Measurements from ENCODE around the genes VPS13A and CEP78.

- PRO-cap = no peak
Measured at GRCh38 chr9:76394708-76395391, 624 bp upstream of the RFK start.

DNA sequence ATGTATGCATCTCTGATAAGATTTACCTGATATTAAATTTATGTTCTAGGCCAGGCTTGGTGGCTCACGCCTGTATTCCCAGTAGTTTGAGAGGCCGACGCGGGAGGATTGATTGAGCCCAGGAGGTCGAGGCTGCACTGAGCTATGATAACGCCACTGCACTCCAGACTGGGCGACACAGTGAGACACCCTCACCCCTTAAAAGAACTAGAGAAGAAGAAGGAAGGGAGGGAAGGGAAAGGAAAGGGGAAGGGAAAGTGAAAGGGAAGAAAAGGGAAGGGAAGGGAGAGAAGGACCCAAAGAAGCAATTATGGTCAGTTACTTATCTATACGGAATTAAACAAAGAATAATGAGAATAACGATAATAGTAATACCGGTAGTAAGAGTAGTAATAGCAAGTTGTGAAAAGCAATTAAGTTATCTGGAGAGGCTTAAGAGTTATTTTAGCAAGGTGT, 1.2 kb upstream of the RFK start:
- PRO-cap = no peak

DNA sequence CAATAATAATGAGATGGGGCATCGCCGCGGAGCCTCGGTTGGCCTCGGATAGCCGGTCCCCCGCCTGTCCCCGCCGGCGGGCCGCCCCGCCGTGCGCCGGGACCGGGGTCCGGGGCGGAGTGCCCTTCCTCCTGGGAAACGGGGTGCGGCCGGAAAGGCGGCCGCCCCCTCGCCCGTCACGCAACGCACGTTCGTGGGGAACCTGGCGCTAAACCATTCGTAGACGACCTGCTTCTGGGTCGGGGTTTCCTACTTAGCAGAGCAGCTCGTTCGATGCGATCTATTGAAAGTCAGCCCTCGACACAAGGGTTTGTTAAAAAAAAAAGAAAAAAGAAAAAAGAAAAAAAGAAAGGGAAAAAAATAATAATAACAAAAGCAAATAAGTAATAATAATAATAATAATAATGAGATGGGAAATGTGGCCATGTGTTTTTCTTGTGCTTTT, 112.8 kb downstream of the GCNT1 start:
- PRO-cap = no peak

DNA sequence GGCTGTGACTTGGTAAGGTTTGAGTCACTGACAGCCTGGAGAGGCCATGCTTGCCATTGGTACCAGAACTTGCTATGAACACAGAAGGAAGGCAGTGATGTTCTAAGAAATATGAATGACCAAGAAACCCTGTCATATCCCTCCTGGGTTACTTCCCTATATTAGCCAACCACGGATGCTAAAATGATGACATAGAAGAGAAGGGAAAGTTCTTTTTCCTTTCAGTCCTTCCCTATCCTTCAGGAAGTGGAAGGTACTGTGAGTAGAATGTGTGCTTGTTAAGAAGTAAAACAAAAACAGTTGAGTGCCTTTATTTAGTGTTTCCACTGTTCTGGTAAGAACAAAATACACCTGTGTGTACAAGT, 136.7 kb downstream of the GCNT1 start:
- PRO-cap = no peak

DNA sequence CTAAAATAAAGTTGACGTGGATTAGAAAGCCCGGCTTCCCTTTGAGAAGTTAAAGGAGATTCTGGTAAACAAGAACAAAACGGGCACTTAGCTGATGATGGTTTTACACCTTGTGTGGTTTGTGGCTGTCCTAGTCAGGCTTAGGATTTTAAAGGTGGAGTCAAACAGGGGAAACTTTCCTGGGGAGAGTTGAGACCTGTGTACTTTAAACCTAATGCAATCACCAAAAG, 154.9 kb downstream of the GCNT1 start:
- PRO-cap = no peak

DNA sequence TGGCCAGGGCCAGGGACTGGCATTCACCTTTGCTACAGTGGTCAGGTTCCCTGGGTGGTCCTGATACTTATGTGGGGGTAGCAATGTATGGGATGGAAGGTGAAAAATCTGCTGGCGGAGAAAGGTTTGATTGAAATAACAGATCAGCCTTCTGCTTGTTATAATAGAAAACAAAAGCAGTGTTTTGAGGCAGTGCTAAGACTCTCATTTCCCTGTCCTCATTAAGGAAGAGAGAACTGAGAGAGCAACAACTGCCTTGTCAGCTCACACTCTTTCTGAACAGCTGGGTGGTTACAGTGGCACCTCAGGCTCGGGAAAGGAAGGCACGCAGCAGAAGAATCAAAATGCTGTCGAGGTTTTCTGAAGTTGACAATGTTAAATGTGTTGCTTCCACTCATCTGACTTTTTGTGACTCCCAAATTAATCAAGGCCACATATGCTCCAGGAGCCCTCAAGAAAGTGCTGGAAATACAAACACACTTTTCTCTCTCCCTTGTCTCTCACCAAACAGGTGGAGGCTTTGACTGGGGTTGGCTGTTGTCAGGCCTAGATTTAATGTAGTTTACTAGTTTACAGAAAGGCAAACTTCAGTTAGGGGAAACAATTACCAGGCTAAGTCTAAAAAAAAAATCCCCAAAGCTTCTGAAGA, 184.8 kb downstream of the GCNT1 start:
- PRO-cap = no peak

GRCh38 chr9:76942895-76943464, 37.1 kb upstream of the PRUNE2 start:
- PRO-cap = unidirectional peak, plus-strand start at chr9:76943349

GRCh38 chr9:77176783-77177827, at the start of gene VPS13A:
TSS of gene VPS13A (plus strand) at chr9:77177534.
- PRO-cap = bidirectional peak, plus-strand start at chr9:77177353, minus-strand start at chr9:77177180; bidirectional peak, plus-strand start at chr9:77177559, minus-strand start at chr9:77177431

DNA sequence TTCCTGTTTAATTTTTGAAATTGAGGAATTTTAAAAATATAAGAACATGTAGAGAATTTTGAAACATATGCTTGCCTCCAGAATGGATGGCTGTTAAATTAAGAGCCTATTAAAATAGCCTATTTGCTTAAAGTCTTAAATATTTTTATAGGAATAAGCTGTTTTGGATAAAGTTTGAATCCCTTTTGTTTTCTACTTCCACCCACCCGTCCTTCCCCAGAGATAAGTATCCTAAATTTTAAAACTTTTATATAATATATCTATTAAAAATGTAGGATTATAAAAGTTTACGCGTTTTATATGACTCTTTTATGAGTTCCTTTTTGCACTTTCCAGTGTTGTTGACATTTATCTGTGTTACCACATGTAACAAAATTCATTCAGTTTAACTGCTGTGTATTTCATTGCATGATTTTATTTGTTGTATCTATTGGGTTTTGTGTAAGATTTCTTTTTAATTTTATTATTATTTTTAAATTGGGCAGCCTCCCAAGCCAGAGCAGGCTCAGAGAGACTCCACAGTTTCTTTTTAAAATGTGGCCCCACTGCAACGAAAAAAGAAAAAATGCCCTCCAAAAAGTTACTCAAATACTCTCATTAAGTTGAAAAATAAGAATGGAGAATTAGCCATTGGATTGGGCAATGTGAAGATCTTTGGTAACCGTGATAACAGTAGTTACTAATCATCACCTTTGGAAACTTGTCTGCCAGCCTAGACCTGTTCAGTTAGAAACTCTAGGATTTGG, 33.9 kb downstream of the VPS13A start:
- PRO-cap = no peak

- PRO-cap = no peak
Measured at GRCh38 chr9:77735983-77736636, 88.0 kb upstream of the GNA14 start.

DNA sequence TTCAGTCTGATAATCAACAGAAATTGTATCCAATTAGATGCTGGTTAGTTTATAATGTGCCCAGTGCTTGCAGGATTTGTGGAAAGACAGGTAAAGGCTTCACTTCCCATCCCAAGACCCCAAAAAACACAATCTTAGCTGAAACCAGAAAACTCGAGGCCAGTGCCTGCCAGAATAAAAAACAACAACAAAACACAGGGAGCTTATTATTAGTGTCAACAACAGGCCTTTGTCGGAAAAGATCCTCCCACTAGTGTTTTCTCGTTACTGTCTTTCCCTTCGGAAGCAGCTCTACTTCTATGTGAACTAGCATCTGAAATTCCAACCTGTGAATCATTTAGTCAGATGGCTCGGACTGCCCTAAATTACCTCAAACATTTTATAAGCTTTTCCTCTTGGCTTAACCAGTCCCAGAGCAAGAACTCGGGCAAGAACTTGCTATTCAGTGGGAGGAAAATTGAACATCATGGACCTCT, 122.2 kb upstream of the GNA14 start:
- PRO-cap = no peak

- PRO-cap = no peak
Measured at GRCh38 chr9:77864942-77865767, 166.5 kb downstream of the GNAQ start.

DNA sequence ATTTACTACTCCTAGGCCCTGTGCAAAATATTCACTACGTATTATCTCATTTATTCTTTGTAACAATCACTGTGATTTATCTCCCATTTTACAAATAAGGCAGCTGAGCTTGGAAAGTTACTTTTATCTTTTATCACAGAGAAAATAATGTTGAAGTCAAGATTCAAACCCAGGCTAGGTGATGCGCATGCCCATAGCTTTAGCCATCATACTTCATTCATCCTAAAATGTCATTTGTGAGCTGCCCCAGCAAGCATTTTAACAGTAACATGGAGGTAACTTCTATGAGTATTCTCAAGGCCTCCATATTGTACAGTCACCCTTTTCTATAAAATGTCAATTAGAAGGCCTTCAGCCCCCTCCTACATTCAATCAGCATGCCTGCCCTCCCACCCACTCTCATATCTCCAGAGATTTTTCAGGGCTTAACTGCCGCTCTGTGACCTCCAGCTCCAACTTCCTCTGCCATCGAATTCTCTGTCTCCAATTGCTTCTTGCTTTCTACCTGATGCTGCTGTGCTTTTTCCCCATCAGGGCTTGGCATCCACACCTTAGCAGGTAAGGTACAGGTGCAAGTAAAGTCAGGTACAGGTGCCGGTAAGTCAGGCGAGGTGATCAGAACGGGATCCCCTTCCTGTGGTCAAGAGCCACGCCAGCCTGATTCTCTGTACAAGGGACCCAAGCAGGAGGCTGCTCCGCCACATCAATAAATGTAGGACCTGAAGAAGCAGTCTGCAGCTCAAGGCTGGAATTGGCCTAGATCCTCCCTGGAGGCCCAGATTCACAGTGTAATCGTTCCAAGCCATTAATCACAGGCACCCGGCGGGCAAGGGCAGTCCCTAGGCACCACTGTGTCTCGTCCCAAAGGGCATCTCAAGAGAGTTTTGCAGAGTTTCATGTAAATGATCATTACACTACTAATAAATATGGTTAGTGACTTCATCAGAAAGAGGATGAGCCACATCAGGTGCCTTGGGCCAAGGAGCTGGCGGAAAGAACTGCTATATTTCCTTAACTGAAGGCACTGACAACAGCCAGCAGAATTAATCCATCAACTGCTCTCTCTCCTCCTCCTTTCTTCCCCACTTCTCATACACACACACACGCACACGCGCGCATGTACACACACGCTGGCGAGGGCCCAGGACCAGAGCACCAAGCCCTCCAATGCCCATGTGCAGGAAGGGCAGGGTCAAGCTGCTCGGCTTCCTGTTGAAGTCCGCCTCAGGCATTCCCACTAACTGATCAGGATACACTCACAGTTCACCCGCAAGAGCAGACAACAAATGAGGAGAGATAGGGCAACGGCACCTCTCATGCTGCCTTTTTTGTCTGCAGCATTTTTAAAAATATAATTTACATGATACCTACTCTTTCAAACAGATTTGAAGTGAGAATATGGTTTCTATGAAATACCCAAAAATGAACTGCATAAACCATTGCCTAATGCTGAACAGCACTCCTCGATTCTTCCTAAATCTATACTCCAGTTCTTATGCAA, 34.1 kb downstream of the GNAQ start:
- PRO-cap = no peak

DNA sequence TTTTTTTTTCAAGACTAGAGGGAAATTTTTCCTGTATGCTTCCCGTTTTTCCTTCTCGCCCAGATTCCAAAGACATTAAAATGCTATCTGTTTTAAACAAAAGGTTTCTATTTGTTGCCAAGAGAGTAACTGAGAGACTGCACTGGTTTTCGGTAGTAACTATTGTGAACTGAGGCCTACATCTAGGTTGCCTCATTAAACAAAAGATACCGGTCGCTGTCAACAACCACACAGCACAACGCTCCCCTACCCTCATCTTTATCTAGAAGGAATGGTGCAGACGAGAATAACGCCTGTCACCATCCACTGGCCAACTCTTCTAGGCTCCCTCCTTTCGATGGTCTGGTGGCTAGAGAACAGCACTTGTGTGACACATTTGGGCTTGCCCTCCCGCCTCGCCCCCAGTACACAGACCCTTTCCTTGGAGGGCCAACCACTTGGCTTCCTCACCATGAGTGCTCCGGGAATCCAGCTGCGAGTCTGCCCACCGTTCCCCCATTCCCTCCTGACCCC, 1.5 kb downstream of the GNAQ start:
- PRO-cap = no peak

DNA sequence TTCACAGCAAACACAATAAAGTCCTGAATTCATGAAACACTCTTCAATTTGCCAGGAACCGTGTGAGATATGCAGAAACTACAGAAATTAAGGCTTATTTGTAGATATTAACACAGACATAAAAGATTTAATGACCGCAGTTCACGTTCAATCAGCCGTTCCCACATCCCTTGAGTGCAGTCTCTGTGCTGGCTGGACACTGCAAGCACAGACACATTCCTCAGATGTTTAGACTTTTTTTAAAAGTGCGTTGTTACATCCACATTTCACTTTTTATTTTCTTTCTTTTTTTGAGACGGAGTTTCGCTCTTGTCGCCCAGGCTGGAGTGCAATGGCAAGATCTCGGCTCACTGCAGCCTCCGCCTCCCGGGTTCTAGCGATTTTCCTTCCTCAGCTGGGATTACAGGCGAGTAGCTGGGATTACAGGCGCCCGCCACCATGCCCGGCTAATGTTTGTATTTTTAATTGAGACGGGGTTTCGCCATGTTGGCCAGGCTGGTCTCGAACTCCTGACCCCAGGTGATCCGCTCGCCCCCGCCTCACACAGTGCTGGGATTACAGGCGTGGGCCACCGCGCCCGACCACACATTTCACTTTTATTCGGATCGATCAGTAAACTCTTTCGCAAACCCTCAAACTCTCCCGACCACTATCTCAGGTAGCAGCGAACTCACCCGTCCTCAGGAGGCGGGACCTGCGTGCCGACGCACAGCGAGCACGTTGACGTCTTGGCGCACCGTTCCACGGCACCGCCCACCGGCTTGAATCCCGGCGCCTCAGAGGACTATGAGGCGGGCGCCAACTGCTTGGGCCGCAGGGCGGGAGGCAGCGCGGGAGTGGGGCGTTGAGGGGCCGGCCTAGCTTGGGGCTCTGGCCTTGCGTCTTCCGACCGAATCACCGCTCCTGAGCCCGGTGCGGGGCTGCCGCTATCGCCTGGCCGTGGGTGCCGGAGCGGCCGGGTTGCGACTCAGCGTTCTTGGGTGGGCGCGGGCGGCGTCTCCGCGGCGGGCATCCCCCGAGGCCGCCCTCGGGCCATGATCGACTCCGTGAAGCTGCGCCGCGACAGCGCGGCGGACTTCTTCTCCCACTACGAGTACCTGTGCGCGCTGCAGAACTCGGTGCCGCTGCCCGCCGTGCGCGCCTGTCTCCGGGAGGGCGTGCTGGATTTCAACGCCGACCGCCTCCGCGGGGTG, at the start of gene CEP78:
Gene CEP78 (plus strand): TSS at position 759 of the 1,193 bp plus-strand sequence.
- PRO-cap = bidirectional peak, plus-strand start at position 779 of the sequence, minus-strand start at position 641 of the sequence

DNA sequence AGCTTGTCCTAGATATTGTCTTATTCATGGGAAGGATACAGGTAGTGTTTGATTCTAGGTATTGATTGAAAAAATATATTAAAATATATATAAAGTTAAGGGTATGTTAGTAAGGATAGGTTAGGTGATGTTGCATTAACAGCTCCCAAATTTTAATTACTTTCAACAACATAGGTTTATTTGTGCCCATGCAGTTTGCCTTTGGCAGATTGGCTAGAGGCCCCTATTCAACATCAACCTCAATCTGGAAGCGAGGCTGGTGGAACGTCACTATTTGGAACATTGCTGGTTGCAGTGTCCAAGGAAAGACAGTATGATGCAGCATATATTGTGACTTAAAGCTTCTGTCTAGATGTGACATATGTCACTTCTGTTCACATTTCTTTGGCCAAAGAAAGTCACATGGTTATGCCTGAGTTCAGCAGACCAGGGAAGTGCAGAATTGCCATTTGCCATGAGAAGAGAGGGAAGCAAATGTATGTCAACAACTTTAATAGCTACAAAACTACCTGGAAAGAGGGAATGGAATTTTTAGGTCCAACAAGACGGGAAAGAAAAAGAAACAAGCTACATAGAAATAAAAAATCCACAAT, 24.3 kb upstream of the PSAT1 start:
- PRO-cap = no peak

DNA sequence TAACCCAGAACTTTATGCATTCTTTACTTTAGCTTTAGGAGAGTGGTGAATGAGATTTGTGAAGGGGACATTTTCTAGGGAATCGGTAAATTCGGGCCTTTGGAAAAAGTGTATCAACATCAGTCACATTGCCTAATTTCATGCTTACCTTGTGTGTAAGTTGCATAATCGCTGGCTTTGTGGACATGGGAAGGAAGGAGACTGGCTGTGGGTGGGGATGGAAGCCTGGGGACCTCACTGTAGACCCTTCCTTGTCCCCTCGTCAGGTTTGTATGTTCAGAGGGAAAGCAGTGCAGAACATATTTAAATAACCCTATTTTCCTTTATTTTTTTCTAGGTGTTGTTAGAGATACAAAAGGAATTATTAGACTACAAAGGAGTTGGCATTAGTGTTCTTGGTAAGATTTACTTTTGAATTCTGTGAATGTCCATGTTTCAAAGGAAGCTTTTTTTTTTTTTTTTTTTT, 3.4 kb downstream of the PSAT1 start:
- PRO-cap = no peak

DNA sequence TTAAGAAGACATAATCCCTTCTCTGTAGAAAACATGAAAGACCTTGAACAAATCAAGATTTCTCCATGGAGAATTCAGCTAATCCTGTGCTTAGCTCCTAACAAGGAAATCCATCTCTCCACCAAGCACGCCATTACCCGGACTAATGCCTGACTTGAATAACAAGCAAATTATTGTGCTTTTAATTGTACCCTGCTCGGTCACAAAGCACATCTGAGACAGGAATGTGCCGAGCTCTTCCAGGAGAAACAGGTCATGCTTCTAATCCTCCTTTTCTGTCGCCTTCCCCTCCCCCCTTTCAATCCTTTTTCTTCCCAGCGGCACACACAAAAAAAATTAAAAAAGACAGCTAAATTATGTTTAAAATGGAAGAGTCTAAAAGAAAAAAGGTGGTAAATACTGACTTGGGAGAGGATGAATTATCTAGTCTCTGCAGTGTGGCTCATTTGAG, 141.4 kb downstream of the PSAT1 start:
- PRO-cap = no peak

GRCh38 chr9:79093052-79093329, 478.8 kb upstream of the TLE4 start:
- PRO-cap = no peak

DNA sequence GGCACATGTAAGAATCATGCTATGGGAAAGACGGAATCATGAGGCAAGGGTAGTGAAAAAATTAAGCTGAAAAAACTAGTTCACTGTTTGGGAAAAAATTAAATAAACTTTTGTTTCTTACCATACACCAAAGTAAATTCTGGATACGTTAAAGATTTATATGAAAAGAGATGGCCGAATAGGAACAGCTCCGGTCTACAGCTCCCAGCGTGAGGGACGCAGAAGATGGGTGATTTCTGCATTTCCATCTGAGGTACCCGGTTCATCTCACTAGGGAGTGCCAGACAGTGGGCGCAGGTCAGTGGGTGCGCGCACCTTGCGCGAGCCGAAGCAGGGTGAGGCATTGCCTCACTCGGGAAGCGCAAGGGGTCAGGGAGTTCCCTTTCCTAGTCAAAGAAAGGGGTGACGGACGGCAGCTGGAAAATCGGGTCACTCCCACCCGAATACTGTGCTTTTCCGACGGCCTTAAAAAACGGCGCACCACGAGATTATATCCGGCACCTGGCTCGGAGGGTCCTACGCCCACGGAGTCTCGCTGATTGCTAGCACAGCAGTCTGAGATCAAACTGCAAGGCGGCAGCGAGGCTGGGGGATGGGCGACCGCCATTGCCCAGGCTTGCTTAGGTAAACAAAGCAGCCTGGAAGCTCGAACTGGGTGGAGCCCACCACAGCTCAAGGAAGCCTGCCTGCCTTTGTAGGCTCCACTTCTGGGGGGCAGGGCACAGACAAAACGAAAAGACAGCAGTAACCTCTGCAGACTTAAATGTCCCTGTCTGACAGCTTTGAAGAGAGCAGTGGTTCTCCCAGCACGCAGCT, 132.8 kb upstream of the TLE4 start:
- PRO-cap = no peak